Progenitor cell of endocrine pancreas (in vitro differentiated cells): Measurements from ENCODE around the gene TRAF6.

GRCh38 chr11:35539799-35540265 is 14.4 kb upstream of the PAMR1 start:
- PRO-cap, result no peak

DNA sequence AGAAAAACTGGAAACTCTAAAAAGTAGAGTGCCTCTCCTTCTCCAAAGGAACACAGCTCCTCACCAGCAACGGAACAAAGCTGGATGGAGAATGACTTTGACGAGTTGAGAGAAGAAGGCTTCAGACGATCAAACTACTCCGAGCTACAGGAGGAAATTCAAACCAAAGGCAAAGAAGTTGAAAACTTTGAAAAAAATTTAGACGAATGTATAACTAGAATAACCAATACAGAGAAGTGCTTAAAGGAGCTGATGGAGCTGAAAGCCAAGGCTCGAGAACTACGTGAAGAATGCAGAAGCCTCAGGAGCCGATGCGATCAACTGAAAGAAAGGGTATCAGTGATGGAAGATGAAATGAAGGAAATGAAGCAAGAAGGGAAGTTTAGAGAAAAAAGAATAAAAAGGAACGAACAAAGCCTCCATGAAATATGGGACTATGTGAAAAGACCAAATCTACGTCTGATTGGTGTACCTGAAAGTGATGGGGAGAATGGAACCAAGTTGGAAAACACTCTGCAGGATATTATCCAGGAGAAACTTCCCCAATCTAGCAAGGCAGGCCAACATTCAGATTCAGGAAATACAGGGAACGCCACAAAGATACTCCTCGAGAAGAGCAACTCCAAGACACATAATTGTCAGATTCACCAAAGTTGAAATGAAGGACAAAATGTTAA is 41.4 kb downstream of the TRIM44 start:
- PRO-cap, result no peak

GRCh38 chr11:35762766-35763347 is 100.3 kb downstream of the TRIM44 start:
- PRO-cap, result no peak

DNA sequence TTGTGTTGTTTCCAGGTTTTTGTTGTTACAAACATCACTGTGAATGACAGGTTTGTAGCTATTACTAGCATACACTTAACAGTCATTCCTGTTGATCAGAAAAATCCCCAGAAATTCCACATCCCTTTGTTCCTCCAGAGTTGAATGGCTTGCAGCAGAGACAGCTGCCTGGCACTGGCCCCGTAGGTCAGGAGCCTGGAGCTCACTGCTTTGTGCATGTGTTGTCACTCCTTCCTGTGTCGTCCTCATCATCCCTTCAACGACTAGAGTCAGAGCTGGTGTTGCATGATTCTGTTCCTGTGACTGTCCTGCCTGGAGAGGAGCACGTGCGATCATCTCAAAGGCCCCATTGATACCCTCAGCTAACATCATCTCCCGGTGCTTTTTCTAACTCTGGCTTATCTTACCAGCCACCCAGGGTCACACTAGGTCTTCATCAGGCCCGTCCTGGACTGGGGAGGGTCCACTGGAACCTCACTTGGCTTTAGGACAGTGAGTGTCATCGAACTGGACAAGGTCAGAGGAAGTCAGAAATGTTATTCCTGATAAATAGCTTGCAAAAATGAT is 58.4 kb downstream of the LDLRAD3 start:
- PRO-cap, result no peak

- PRO-cap, result no peak
Observed at GRCh38 chr11:36007277-36007716, 63.4 kb downstream of the LDLRAD3 start.

- PRO-cap, result no peak
Observed at GRCh38 chr11:36372544-36372843, 76.4 kb downstream of the PRR5L start.

DNA sequence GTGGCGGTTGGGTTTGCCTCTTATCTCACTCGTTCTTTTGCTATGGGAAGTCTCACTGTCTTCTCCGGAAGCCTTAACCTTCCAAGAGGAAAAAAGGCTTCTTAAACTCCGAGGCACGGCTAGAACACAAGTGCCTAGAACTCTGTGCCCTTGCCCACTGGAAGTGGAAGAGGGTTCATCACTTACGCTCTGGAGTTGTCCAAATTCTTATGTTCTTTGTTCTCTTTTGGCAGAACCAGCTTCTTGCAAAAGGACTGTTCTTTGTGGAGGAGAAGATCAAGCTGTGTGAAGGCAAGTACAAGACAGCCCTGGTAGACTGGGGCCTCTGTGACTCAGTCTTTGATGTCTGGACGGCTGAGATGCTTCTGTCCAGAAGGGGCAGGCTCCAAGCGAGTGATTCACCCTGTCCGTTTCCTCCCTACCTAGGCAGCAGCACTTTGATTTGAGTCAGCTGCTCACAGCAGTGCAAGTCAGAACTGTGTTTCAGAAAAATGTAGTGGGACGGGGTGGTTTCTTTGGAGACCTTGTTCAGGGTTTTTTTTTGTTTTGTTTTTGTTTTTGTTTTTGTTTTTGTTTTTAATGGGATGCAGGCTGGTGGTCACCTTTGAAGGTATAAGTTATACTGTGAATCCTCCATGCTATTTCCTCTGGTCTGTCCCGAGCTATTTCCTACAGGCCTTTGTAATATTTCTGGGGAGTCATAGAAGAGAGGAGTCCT is 78.3 kb downstream of the TRAF6 start:
- PRO-cap, result no peak

DNA sequence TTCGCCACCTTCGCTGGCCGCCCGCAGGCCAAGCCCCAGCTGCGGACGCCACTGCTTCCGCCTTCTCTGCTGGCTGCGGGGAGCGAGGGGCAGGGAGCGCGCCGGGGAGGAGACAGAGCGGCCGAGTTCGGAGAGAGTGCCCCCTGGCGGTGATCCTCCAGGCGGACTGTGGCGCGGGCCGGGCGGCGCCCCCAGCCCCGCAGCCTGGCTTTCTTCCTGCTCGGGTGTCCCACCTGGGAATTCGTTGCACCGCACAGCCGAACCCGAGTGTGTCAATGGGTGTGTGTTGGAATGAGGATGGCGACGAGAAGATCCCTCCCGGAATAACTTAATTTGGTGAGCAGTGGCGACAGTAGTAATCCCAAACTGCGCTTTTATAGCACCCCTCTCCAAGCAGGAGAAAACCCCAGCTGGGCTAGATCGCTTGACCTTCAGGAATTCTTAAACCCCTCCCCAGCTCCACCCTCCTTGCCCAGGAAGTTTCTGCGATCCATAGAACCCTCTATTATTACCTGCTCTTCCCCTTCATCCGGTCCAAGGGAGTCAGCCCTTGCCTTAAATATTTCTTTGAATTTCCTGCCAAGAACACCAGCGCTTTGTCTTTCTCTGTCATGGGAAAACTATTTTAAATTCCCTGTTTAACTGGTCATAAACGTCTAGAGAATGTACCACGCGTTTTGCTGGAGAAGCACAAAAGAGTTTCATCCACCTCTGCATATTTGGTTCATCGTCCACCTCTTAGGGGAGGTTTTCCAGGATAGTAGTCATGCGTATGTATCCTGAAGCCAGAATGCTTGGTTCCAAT is at the start of gene TRAF6:
Gene TRAF6, minus strand, starts transcription at position 71 of the 805 bp plus-strand sequence.
- PRO-cap, result bidirectional peak, plus-strand start at position 171 of the sequence, minus-strand start at position 68 of the sequence

DNA sequence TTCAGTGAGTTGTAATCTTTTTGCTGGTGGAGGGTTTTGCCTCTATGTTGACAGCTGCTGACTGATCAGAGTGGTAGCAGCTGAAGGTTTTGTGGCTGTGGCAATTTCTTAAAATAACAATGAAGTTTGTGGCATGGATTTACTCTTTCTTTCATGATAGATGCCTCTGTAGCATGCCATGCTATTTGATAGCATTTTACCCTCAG is 1705.6 kb downstream of the LRRC4C start:
- PRO-cap, result no peak

- PRO-cap, result no peak
Observed at GRCh38 chr11:40232681-40233112, 1226.8 kb downstream of the LRRC4C start.

DNA sequence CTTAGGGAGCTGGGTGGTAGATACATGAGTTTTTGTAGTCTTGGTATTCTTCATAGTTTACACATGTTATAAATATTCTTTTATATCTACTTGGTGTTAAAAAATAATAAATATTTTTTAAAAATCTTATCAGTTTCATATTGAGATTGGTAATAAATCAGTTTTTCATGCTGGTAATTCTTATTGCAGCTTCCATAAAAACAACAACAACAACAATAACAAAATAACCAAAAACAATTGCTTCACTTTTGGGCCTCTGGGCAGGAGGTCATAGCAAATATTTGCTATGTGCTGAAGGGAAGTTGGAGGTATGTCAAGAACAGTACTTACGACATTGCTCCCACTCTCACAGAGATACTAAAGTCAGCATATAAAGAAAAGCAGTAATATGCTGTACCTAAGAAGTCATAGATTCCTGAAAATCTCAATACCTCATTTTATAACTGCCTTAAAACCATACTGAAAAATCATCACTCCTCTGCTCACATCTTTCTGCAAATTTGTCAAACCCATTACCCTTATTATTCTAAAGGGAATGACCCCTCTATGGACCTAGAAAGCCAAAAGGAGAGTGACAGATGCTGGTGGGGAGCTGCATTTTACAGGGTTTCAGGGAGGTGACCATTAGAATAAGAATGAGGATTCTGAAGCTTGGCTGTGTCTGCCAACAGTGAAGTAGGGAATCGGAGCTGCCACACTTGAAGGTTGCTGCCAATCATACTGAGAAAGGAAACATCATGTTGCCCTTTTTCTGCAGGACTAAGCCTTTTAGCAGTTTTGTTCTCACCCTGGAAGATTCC is 743.0 kb downstream of the LRRC4C start:
- PRO-cap, result no peak

- PRO-cap, result no peak
Observed at GRCh38 chr11:41054014-41054519, 405.4 kb downstream of the LRRC4C start.

GRCh38 chr11:43381344-43382207 is 22.9 kb downstream of the TTC17 start:
- PRO-cap, result no peak

- PRO-cap, result no peak
Observed at GRCh38 chr11:43464261-43464963, 105.7 kb downstream of the TTC17 start.

- PRO-cap, result no peak
Observed at GRCh38 chr11:43474576-43475631, 116.2 kb downstream of the TTC17 start.

DNA sequence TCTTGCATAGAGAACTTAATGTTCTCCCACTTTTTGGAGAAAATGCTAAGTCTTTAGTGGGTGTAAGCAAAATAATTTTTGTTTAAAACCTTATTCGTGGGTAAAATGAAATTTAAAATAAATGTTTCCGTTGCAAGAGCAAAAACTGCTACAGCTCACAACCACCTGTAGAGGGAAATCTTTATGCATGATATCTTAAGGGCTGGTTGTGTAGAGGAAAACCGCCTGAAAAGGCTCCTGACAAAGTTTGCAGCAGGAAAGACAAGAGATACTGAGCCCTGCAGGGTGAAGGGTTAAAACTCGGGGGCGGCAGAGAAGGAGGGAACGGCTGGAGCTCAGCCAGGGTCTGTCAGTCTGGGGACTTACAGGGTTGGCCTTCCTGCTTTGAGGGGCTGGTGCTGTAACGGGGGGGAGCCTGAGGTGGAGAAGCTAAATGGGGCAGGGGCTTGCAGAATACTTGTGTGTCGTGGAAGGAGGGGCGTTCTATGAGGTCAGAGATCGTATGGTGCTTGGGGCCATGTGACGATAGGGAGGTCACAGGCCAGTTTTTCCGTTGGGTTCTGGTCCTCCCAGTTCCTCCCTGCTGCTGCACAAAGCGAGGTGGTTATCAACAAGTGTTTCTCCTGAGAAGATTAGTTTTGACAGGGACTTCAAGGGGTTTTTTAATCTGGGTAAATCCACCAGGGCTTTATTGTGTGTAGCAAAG is 122.9 kb upstream of the HSD17B12 start:
- PRO-cap, result no peak

DNA sequence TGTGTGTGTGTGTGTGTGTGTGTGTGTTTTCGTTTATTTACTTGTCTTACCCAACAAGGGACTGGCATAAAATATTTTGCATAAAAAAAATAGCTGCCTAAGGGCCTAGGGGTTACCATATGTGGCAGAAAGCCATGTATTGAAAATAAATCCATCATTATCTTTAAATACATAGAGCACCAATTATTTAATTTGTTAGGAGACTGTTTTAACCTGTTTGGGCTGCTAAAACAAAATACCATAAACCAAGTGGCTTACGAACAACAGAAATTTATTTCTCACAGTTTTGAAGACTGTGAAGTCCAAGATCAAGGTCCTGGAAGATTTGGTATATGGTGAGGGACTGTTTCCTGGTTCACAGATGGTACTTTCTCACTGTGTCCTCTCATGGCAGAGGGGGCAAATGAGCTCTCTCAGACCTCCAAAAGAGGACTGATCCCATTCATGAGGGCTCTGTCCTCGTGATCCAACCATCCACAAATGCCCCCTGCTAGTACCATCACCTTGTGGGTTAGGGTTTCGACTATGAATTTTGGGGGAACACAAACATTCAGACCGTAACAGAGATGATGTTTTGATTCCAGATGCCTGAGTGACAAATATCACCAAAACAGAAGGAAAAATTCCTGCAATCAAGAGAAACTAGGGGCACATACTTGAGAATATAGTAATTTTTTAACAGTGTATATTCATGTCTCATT is 43.8 kb downstream of the HSD17B12 start:
- PRO-cap, result no peak

DNA sequence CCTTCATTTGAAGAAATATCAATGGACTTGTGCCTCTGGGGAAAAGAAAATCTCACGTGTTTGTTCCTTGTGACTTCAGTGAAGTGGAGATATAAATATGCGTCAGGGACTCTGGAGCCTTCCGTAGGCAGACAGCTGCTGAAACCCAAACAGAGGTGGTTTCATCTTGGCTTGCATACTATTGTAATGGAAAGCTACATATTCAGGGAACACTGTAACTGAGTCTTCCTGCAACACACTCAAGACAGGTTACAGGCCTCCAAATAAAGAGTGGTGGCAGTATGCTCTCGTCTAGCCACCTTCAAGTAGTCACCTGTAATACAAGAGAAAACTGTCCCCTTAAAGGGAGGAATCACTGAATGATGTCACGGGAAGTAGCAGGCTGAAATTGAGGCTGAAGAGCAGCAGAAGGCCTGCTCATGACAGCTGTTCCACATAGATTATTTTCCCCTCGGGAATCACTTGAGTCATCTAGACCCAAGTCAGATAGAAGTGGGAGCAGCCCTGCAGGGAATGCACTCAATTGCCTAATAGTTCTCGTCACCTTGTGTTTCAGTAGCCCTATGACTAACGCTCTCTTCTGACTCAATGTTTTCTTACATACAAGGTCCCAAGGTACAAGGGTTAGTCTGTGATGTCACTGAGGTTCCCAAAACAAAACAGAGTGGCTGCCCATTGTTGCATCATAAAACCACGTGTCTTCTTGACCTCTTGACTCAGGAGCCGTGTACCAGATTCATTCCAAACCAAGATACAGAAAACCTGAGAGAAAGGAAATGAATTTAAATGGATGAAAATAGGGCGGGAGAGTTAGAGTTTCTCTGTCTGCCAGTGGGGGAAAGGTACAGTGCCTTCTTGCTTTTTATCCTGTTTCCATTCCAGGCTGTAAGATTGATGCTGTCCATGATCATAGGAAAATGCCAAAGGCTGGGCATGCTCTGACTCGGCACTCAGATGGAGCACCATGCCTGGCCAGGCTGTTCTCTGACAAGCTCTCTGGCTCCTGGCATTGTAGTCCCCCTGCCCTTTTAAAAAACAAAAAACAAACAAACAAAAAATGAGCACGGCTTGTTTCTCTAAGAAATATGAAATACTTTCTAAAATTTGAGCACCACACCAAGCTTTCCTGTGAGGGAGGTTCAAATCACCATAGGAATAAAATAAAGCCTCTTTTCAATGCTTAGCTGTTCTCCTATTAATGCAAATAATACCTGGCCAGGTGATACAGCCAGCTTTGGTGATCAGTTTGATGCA is 21.7 kb upstream of the C11orf96 start:
- PRO-cap, result no peak

DNA sequence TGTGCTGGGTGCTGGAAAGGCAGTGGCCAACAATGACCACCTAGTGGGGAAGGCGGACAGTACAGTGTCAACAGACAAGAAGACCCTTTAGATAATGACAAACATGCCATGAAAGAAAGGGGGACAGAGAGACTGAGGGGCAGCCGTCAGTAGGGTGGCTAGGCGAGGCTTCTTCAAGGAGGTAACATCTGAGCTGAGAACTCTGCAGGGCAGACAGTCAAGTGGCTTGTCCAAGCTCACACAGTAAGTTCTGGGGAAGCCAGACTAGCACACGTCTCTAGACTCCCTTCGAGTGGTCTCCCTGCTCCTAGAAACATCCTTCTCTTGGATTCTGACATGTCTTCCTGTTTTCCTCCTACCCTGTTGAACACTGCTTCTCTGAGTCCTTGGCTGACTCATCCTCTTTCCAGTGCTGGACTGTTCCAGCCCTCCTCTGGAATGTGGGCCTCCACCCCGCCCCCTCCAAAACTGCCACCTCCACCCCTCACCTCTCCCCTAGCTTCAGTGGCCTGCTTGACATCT is 5.2 kb upstream of the C11orf96 start:
- PRO-cap, result no peak

- PRO-cap, result no peak
Observed at GRCh38 chr11:43984268-43984657, 41.8 kb downstream of the C11orf96 start.